Mesenteric fat pad (tissue), 1 donor: Measurements from ENCODE around the genes OR51G2 and OR51M1.

DNA sequence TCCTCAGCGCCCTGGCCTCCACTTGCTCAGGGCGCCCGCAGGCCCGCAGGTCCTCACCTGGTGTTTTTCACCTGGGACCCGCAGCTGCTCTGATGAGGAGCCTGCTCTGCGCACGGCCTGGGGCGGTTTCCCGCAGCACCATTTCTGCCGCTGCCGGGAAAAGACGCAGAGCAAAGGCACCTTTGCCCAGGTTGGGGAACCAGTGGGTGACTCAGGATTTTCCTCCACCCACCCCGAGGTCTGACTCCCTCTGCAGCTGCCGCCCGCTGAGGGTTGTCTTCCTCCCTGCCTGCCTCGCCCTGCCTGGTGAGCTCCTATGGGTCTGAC lies 89.4 kb downstream of the KCNQ1 start:
- PRO-cap = no peak

- PRO-cap = no peak
Observed at GRCh38 chr11:2698735-2699566, 186.6 kb downstream of the CDKN1C start.

DNA sequence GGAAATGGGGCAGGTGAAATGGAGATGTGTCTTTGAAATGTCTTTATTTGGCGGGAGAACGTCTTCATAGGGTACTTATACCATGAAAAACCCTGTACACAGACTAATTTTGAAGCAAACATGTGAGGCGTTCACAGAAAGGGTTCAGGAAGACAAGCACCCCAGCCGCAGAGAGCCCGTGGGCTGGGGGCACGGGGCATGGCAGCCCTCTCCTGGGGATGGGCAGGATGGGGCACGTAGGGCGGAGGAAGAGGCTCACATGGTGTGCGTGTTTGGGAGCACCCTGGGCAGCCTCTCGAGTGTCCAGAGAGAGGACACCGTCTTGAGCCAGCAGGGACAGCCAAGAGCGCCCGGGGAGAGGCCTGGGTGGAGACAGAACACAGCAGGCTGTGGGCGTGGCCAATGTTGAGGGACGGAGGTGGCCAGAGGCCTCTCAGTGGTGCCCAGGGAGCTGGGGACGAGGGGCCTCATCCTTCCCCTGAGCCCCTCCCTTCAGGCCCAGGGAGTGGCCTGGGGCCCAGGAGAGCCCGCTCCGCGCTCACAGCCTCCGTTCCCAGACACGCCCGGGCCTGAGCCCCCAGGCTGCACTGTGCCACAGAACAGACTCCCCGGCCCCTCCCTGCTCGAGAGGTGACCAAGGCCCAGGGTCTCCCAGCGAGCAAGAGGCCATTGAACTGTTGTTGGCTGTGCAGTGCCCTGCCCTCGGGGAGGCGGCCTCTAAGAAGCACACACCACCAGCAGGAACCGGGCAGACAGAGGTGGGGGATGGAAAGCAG lies 48.5 kb downstream of the CDKN1C start:
- PRO-cap = no peak

GRCh38 chr11:2869115-2869727 lies 16.4 kb downstream of the CDKN1C start:
- PRO-cap = no peak

DNA sequence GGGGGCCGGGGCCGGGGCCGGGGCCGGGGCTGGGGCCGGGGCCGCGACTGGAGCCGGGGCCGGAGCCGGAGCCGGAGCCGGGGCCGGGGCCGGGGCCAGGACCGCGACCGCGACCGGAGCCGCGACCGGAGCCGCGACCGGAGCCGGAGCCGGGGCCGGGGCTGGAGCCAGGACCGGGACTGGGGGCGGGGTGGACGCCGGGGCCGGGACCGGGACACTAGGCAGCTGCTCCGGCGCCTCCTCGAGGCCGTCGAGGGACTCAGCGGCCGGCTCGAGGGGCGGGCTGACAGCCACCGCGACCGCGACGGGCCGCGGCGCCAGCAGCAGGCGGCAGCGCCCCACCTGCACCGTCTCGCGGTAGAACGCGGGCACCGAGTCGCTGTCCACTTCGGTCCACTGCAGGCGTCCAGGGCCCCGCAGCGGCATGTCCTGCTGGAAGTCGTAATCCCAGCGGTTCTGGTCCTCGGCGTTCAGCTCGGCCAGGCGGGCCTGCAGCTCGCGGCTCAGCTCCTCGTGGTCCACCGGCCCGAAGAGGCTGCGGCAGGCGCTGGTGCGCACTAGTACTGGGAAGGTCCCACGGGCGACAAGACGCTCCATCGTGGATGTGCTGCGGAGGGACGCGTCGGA lies 602 bp downstream of the CDKN1C start:
- PRO-cap = no peak

GRCh38 chr11:2890407-2891379 lies 5.1 kb upstream of the CDKN1C start:
- PRO-cap = no peak

- PRO-cap = no peak
Observed at GRCh38 chr11:2898330-2899339, 3.4 kb upstream of the SLC22A18 start.

- PRO-cap = no peak
Observed at GRCh38 chr11:2909257-2909938, 7.3 kb downstream of the SLC22A18 start.

- PRO-cap = no peak
Observed at GRCh38 chr11:2913071-2914031, 11.3 kb downstream of the SLC22A18 start.

DNA sequence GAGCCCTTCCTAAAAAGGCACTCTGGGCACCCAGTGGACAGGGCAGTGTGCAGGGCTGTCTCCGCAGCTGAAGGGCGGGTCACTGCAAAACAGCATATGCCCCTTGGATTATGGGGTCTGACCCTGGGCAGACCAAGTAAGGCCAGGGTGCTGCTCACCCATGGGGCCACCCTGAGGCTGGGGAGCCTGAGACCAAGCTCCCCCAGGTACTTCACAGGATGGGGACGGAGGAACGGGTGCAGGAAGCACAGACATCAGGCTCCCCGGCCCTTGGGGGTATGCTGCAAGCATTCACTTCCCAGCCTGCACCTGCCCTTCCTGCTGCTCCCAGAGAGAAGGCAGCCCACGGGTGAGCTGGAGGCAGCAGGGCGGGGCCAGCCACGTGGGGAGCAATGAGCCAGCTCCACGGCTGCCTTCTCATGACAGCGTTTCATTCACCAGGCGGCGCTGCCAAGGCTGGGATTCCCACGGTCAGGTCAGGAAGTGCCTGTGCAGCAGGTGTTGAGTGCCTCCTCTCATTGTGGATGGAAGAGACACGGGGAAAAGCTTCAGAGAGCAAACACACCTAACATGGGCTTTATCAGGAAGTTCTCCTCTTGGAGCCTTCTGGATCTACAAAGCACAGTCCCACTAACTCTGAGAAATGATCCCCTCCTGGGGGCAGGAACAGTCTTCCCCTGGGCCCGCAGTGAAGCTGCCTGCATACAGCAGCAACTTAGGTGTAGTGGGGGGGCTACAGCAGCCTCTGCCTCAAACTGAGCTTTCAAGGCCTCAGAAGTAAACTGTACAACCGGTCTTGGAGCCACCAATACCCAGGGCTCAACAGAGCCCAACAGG lies 14.5 kb upstream of the PHLDA2 start:
- PRO-cap = no peak

DNA sequence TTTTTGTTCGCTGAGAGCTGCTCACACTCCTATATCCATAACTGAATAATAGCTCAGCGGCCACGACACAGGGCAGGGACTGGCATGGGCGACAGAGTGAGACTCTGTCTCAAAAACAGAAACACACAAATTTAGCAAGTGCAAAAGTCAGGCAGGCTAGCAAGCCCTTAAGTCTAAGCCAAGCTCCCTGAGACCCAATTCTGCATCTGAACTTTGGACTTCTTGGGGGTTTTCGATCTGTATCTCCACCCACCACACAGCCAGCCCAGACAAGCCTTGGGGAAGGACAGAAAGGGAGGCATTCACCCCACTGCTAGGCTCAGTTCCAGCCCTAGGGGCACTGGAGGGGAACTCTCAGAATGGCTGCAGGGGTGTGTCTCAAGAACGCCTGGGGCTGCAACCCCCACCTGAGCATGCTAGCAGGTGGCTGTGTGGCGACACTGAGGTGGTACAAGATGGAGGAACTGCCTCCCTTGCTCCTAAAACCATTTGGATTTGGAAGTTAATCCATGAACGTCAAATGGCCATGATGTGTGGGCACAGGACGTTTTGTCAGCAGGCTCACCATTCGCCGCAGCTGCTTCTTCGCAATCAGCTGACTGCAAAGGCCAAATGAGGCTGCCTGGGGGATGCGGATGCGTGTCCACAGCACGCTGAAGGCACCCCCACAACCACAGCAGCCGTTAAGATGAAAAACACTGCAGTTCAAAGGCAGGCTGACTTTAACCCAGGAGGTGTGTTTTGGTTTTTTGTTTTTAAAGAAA lies 21.9 kb upstream of the NAP1L4 start:
- PRO-cap = no peak

DNA sequence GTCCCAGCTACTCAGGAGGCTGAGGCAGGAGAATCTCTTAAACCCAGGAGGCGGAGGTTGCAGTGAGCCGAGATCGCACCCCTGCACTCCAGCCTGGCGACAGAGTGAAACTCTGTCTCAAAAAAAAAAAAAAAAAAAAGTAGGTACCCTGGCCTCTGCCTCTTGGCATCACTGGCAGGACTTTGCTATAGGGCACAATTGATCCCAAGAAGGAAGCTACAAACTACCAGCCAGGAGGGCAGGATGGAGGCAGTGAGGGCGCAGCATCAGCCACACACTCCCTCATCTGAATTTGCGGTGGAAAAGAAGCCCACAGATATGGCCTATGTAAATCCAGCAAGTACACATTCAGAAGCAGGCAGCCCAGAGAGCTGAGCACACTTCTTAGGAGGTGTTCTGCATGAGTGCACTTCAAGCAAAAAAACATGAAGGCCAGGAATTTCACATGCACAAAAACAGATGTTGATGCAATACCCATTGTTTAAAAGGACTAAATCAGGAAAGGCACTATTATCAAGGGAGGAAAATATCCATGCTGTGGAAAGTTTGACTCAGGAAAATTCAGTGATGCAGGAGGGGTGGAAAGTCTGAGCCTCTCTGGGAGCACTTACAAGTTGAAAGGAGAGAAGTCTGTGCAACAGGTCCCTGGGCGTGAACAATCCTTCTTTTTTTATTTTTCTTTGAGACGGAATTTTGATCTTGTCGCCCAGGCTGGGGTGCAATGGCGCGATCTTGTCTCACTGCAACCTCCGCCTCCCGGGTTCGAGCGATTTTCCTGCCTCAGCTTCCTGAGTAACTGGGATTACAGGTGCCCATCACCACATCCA lies 15.7 kb upstream of the CARS1 start:
- PRO-cap = no peak

DNA sequence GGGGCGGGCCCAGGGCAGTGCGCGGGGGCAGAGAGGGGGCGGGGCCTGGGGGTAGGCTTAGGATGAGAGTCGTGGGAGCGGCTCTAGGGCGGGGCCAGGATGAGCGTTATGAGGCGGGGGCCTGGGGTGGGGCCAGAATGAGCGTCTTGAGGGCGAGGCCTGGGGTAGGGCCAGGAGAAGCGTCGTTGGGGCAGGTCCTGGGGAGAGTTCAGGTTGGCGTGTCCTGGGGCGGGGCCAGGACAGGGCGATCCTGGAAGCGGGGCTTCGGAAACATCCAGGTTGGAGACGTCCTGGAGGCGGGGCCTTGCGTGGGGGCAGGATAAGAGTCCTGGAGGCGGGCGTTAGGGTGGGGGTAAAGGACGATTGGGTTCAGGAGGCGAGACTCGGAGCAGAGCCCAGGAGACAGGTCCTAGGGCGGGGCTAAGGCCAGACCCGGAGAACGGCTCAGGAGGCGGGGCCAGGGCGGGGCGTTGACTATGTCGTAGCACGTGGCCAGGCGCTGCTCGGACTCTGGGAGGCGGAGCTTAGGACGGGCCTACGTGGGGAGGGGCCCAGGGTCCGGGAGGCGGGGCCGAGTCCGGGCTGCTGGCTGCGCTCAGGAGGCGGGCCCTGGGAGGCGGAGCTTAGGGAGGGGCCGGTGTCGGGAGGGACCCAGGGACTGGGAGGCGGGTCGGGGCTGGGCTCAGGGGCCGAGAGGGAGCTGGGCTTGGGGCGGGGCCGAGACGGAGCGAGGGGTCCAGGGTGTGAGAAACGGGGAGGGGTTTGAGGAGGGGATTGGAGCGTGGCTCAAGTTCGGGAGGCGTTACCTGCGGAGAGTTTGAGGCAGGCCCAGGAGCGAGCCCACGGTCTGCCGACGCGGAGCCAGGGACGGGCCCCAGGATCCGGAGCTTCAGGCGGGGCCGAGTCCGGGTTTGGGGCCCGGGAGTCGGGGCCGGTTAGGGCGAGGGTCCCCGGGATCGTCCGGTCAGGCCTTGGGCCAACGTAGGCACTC lies 43.9 kb upstream of the ZNF195 start:
- PRO-cap = bidirectional peak, plus-strand start at position 173 of the sequence, minus-strand start outside the sequence

- PRO-cap = no peak
Observed at GRCh38 chr11:3473510-3473715, 94.5 kb upstream of the ZNF195 start.

- PRO-cap = no peak
Observed at GRCh38 chr11:3671536-3671793, 281 bp upstream of the CHRNA10 start.

DNA sequence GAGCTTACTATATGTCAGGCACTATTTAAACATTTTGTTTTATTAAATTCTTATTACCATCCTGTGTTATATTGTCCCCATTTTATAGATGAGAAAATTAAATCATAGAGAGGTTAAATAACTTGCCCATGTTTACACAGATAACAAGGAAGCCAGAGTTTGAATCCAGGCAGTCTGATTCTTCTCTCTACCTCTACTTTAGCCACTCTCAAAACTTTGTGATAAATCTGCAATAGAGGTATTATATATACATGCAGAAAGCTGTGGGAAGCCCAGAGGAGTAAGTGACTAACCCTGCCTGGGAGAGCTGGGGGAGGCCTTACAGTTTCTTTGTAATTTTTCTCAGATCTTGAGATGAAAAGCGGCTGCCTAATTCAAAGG lies 4.8 kb downstream of the STIM1 start:
- PRO-cap = no peak

DNA sequence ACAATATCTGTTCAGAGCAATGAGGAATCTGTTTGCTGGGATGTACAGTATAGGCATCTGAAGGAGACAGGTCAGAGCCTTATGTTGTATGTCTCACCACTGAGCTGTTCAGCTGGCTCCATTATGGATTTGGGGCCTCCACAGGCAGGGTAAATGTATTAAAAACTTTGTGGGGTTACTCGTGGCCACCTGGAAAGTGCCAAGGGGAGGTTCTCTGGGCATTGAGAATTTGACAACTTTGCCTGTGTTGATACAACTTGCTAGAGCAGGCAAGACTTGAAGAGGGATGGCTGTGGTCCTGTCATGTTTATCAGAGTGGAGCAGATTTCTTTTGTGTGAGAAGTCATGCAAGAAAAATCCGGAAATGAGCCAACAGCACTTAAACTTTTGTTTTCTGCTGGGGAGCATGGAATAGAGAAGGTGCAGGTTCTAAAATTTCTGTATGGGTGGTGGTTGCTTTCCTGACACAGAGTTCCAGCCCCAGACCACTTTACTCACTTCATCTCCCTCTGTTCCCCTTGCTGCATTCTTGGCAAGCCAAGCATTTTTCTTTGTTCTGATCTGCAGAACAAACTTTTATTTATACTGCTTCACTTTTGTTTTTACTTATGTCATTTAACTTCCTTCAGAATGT lies 10.3 kb downstream of the STIM1 start:
- PRO-cap = no peak

DNA sequence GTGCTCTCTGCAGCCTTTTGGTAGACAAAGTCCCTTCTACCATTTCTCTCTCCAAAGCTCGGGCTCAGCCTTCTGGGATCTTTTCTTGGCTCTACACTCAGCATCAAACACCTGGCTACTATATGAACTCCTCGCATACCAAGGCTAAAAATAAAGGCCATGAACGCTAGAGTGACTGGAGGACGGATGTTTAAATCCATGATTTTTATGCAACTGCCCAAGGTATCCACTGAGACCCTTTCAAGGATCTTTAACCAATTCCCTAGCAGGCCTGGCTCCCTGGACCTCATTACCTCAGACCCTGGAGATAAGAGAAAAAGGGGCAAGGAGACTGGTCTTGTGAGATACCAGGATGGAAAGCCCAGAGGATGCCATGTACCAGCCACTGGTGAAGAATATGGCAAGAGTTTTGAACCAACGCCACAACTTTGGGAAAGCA lies at the start of gene OR51G2:
TSS of gene OR51G2 (minus strand) at position 162 of the 439 bp plus-strand sequence.
- PRO-cap = no peak

- PRO-cap = no peak
Observed at GRCh38 chr11:5383492-5383794, 169 bp upstream of the OR51M1 start.

- PRO-cap = no peak
Observed at GRCh38 chr11:5383795-5383974, at the start of gene OR51M1. TSS of gene OR51M1 (plus strand) at chr11:5383812.